Bronchus fibroblast of lung (primary cell): ENCODE measurements around the genes NPIPB11 and SULT1A4.

GRCh38 chr16:29128673-29129240 lies 143.9 kb downstream of the LAT start:
- RAMPAGE, long total RNA = no peak

DNA sequence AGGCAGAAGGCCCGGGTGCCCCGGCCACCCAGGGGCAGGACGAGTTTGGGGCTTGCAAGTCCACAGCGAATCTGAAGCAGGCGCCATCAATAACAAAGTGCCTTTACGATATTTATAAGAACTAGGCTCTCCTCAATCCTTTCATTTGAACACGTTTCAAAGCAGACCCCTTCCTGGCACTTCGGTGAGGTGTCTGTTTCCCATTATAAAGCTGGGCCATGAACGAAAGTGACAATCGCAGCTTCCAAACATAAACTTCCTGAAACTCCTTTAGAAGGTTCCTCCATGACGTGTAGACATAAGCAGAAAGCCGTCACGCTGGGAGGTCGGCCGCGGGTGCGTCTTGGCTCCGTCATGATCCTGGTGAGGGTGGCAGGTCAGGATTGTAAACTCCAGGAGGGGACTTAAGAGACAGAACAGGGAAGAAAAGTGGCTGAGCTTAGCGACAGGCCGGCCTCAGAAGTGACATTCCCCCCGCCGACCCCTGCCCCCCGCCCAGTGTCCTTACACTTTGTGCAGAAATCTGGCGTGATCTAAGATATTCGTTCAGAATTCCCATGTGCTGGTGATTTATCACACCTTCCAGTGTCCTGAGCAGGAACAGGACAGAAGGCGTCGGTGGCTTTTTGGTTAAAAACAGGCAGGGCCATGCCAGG lies 155.6 kb downstream of the LAT start:
- RAMPAGE, long total RNA = no peak

- RAMPAGE, long total RNA = no peak
Observed at GRCh38 chr16:29154666-29155434, 170.0 kb downstream of the LAT start.

DNA sequence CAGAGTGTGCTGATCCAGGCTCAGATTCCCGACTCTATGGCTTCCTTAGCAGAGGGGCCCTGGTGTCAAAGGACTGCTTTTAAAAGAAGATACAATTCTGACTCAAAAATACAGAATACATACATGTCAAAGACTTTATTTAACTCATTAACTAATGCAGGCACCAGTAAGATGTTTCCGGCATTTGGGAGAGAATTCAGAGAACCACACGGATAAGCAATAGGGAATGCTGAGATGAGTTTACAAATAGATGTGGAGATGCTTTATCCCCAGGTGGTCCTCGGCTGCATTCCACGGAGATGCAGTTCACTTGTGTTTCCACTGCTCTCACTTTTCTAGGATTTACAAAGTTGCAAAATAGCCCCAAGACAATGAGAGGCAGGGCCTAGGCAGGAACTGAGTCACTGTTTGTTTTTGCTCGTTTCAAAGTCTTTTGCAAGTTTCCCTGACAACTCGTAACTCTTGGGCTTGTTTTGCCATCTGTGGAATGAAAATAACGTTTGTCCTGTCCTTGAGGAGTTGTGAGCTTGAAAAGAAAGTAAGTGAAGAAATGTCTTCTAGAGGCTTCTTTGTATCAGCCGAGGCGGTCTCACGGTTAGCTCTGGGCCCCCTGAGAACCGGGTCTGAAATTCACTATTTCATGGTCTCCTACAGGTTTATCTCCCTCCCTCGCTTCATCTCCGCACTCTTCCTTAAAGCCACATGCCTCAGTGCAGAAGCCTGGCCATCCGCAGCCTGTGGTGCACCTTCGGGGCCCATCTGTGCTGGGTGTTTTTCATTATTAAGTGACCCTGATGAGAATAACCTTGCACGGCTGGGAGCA lies 172.2 kb downstream of the LAT start:
- RAMPAGE, long total RNA = no peak

DNA sequence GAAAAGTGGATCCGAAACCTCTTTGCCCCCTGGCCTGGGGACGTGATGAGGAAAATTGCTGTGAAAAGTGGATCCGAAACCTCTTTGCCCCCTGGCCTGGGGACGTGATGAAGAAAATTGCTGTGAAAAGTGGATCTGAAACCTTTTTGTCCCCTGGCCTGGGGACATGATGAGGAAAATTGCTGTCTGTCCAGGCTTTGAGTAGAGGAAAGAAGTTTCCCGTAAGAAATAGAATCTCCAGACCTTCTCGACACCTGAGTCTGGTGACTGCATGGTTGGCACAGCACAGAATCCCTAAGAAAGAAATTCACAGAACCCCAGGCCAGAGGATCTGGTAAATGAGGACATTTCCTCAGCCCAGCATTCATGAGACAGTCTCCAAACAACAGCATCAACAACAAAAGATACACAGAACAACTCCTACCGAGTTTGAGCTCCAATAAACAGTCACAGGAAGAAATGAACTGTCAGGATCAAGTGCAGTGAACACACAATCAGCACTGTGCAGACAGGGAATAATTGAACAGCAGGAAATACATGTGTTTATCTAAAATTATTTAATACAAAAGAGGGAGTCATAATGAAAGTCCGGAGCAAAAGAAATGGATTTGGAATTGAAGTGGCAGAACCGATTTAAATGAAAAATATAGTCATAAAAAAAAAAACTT lies 189.0 kb downstream of the LAT start:
- RAMPAGE, long total RNA = no peak

DNA sequence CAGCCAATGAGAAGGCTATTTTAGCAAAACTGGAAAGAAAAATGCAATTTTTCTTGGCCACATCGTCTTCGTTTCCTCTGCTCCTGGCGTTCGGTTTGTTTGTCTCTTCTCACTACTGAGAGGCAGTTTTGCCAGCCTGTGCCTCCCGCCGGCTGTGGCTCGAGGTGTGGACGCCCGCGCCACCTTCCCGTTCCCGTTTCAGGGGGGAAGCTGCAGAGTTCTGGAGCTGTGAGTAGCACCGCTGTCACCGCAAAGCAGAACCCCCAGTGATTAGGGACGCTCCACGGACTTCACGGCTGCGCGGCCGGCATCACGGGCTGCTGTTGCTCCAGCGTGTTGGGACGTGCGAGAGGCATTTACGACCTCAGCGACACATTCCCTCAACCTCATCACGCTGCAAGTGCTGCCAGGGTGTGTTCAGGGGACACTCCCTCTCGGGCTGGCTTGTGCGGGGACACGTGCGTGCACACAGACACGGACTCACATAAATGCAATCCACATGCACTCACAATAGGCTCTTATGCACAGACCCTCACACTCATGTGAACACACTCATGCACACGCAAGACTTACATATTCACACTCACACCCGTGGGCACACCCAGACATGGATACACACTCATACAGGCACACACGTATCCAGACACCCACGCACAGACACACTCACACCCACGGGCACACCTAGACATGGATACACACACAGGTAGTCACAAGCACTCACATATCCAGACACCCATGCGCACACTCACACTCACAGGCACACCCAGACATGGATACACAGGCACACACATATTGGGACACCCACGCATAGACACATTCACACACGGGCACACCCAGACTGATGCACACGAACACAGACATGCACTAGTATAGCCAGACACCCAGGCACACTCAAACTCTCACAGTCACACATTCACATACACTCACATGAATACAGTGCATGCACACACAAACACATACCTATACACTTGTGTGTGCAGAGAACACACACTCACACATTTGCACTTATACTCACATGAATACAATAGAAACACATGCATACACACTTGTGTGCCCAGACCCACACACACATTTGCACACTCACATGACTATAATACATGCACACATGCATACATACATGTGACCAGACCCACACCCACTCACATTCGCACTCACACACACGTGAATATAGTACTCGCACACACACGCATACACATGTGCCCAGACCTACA lies 187.6 kb downstream of the NPIPB11 start:
- RAMPAGE, long total RNA = no peak

DNA sequence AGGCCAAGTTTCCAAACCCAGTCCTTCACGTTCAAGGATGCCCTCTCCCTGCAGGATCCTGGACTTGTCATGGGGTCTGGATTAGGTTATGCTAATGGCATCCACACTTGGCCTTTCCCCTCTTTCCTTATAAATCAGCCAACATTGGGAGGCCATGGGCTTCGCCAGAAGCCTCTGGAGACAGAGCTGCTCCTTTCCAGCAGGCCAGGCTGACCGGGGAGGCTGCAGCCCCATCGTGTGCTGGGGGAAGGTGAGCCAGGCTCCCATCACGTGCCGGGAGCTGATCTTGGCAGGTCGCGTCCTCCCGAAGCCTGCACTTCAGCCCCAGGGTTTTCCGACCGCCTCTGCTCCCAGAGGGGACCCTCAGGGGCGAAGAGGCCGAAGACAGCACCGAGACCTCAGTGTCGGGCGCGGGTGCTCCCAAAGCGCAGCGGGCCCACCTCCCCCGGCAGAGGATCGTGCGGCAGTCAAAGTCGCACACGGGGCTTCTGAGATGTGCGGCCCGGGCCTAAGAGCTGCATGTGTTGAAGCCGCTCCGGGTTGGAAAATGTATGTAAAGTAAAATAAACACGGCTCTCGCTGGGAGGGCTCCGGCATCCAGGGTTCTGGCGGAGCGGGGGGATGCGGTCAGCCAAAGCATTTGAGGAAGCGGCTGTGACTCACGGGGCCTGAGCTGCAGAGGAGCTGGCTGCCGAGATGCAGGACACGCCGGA lies 186.1 kb downstream of the NPIPB11 start:
- RAMPAGE, long total RNA = no peak

DNA sequence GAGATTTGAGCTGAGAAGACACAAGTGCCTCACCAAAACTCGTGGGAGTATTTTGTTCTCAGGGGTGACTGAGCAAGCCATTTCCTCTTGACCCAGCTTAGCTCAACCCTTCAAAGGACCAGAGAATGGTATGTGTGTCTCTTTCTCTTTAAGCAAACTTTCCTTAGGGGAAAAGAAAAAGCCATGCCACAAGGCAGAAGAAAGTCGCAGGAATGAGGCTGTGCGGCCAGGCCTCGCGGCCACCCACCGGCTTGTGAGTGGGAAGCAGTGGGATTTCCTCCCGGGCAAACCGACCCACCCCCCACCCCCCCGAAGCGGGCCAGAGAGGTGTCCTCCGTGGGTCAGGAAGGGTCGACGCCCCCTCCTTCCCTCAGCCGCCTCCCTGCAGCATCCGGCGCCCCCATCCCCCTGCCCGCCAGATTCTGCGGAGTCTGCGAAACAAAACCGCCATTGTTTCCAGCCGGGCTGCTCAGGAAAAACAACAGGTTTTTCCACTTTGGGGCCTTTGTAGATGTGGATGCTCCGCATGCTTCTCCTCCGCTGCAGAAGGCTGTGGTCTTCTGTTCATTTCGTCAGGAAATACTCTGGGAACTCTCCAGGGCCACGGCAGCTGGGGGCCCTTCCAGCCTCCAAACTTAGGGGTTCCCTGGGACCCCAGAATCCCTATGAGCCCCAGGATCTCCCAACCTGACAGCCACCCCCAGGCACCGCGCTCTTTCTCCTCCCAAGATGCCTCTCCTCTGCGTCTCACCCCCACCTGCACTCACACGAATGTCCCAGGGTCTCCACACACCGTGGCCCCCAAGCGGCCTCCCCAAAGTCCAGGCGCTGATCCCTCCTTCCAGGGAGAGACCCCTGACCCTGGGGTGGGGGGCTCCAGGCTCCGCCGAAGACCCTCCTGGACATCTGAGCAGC lies 121.3 kb downstream of the NPIPB11 start:
- RAMPAGE, long total RNA = no peak

GRCh38 chr16:29290451-29291256 lies 115.9 kb downstream of the NPIPB11 start:
- RAMPAGE, long total RNA = no peak

DNA sequence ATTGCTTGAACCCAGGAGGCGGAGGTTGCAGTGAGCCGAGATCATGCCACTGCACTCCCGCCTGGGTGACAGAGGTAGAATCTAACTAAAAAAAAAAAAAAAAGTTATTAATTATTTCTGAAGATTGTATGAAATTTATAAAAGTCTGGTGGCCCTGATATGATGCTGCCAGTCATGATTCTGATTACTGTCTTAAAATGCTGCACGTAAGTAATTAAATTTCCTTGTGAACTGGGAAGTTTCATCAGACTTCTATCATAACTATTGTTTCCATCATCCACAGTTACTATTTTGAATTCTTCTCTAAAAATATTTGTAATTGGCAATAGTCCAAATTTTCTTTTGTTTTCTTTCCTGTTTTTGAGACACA lies at the start of gene NPIPB11:
NPIPB11 (minus strand) TSS at position 86 of the 370 bp plus-strand sequence.
- RAMPAGE, long total RNA = no peak

- RAMPAGE, long total RNA = no peak
Observed at GRCh38 chr16:29459489-29460130, at the start of gene SULT1A4. TSS of gene SULT1A4 (plus strand) at chr16:29459913.

DNA sequence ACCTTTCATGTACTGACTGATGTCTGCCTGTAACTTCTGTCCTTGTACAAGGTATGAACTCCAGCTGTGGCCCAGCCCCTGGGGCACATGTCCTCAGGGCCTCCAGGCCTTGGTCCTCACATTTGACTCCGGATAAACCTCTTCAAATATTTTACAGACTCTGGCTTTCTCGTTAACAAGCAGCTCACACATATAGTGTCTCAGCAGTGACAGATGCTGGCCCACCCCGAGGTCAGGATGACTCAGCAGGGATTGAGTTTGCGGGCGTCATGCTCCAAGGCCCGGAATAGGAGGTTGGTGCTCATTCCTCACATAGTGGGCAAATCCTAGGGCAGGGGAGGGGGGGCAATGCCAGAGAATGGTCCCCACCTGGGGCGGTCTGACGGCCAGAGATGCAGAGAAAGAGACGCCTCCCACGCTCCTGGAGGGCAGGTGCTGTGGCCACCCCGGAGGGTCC lies 58.3 kb upstream of the SPN start:
- RAMPAGE, long total RNA = no peak

DNA sequence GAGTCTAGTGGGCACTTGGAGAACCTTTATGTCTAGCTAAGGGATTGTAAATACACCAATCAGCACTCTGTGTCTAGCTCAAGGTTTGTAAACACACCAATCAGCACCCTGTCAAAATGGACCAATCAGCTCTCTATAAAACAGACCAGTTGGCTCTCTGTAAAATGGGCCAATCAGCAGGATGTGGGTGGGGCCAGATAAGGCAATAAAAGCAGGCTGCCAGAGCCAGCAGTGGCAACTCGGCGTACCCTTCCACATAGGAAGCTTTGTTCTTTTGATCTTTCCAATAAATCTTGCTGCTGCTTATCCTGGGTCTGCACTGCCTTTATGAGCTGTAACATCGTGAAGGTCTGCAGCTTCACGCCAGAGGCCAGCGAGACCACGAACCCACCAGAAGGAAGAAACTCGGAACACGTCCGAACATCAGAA lies 3.0 kb upstream of the C16orf54 start:
- RAMPAGE, long total RNA = no peak

DNA sequence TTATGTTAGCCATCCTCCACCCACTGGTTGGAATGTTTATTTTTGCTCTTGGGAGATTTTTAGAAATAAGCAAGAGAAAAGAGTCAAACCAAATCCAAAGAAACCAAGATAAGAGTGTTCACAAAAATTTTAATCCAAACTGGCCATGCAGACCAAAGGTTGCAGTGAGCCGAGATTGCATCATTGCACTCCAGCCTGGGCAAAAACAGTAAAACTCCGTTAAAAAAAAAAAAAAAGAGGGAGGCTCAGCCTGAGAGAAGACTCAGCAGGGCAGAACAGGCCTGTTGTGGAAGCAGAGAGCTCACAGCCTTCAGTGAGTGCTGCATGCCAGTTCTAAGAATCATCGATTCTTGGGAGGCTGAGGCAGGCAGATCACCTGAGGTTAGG lies 12.2 kb upstream of the C16orf54 start:
- RAMPAGE, long total RNA = no peak

GRCh38 chr16:29810367-29811399 lies 1.3 kb upstream of the PRRT2 start:
- RAMPAGE, long total RNA = no peak

DNA sequence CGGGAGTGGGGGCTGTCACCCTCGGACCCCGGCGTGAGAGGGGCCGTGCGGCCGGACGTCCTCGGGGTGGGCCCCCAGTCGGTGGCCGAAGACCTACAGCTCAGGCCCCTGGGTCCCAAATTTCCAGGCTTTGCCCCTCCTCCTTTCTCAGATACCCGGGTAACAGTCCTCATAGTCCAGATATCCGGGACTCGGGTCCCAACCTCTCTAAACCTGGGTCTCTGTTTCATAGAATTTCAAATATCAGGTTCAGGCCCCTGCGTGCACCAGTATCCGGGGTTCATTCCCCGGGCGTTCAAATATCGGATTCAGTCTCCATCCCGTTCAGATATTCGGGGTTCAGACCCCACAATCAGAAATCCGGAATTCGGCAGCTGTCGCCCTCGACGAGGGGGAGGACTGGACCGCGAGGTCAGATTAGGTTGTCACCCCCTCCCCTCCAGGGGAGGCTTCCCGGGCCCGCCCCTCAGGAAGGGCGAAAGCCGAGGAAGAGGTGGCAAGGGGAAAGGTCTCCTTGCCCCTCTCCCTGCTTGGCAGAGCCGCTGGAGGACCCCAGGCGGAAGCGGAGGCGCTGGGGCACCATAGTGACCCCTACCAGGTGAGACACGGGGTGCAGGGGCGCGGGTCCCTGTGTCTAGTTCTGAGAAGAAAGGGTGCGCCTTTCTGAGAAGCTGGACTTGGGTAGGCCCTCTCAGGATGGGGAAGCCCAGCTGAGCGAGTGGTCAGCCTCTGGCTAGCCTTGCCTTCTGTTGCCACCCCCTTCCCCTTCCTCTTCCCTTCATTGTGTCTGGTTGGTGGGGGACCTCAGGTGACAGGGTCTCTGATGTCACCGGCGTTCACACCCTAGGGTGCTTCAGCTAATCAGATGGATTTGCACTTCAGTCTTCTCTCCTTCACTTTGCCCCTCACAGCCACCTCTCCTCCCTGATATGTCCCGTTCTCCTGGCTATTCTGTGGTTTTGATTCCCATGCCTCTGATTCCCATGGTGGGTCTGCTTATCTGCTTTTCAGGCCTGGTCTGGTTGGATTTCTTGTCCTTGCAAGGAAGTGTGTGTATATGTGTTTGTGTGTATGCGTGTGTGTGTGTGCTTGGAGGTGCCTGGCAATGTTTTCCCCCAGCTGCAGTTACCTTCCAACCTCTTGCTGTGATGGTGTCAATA lies 763 bp downstream of the TAOK2 start:
- RAMPAGE, long total RNA = no peak

GRCh38 chr16:29996718-29997195 lies 716 bp downstream of the INO80E start:
- RAMPAGE, long total RNA = no peak

DNA sequence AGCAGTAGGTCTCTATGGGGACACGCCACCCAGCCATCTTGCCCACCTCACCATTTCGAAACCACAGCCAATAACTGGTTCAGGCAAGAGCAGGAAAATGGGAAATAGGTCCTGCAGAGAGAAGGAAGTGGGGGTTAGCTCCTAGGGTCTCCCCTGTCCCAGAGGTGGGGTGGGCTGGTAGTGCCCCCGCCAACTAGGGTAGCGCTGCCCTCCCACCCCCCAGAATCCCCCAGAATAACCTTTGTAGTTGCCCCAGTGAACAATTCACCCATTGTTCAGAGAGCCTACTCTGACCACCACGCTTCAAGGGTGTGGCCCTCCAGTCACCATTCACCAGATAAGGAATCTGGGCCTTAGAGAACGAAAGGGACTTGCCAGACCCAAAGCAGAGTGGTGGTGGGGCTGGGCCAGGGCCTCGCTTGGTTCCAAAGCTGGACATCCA lies 5.0 kb downstream of the GDPD3 start:
- RAMPAGE, long total RNA = no peak

DNA sequence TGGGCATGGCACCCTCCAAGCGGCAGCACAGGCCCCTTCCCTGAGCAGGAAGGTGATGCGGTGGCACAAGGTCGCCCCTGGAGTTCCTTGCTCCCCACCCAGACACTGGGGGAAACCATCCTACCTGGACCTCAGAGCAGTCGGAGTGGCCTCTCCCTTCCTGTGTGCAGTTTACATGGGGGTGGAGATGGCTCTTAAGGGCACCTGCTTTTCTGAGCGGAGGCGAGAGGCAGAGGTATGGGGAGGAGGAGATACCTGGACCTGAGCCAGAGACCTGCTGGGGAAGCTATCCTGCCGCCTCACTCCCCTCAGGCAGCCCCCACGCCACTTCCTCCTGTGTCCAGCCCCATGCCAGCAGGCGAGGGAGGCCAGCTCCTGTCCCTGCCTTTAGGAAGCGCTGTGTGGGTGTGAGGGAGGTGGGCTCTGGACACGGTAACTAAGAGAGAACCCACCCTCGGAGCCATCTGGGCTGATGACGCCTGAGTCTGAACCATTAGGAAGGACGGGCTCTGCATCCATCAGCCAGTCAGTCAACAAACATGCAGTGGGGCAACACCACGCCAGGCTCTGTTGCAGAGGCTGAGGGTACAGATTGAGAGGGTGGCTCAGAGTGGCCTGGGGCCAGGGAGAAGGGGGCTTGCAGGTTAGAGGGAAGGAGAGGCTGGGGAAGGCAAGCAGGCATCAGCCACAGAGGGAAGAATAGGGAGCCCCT lies 1.1 kb downstream of the CORO1A start:
- RAMPAGE, long total RNA = no peak

DNA sequence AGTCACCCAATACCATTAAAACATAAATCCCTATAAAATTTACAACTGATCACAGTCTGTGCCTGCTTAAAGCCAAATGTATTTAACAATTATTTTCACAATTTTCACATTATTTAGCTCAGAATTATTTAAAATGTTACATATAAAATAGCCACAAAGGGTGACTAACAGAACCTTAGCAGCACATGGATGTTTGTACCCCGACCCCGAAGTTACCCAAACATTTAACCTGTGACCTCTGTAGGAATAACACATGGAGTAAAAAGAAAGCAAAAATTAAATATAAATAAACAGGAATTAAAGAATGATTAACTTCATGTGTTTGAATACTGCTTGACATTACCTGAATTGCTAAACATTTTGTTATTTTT lies 27.9 kb upstream of the NPIPB13 start:
- RAMPAGE, long total RNA = no peak